Measurements from ENCODE around the genes SERPINB3 and DSEL.

GRCh38 chr18:62523542-62523663 lies 578 bp downstream of the ZCCHC2 start:
- PRO-cap, 2 experiments = peak in 2 of 2 experiments; most common plus-strand start chr18:62523598 (in 1); most common minus-strand start chr18:62523597 (in 2)

GRCh38 chr18:62550654-62551346 lies 28.0 kb downstream of the ZCCHC2 start:
- PRO-cap, 2 experiments = no peak in any of the 2 experiments

GRCh38 chr18:62576520-62577187 lies 53.8 kb downstream of the ZCCHC2 start:
- PRO-cap, 2 experiments = no peak in any of the 2 experiments

- PRO-cap, 2 experiments = no peak in any of the 2 experiments
Observed at GRCh38 chr18:62651013-62651430, 64.3 kb upstream of the PHLPP1 start.

DNA sequence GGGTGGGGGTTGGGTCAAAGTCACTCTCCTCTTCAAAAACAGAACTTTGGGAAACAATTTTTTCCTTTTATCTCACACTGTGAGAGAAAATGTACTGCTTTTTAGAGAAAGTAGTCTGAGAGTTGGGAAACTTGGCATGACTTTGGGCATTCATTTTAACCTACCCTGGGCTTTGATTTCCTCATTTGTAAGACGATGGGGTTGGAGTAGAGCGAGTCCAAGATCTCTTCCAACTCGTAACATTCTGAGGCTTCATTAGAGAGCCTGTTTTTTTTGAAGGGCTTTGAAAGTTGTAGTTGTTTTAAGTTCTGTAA lies 8.3 kb downstream of the PHLPP1 start:
- PRO-cap, 2 experiments = no peak in any of the 2 experiments

- PRO-cap, 2 experiments = no peak in any of the 2 experiments
Observed at GRCh38 chr18:62877331-62877968, 162.1 kb downstream of the PHLPP1 start.

DNA sequence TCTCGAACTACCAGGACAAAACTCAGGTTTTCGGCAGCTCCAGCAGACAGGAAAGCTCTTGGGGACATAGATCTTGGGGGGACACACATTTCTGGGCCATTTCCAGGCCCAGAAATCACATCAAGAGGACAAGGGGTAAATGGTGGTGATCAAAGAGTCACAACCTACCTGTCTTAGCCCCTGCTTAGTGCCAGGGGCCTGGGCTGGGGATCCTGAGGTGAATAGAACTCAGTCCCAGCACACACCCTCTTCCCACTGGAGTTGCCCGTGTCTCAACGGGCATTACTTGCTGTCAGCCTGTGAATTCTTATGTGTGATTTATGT lies 261.3 kb downstream of the BCL2 start:
- PRO-cap, 2 experiments = no peak in any of the 2 experiments

DNA sequence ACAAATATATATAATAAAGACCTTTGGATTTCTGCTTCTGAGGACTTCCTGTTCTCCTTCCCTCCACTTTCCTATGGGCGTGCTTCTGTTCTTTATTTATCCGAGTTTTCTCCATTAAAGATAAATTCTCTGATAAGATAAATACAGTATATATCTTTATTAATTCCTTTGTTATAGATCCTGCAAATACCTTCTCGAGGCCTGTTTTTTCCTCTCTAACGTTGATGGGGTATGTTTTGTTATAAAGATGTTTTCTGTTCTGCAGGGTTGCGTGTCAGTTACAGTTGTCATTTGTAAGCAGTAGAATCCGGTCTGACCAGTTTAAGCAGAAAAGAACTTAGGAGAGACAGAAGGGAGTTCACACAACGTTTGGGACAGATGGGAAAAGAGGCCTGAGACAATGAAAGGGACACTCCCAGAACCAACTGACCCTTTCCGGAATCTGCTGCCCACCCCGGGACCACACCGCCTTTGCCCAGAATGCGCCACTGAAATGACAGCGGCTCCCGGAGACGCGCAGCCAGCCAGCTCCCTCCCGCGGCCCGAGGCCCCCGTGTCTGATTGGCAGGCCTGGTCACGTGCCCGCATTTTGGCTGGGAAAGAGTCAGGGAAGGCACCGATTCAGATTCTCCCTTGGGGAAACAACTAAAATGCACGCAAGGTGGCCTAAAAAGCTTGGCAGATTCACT lies 244.7 kb downstream of the BCL2 start:
- PRO-cap, 2 experiments = peak in 2 of 2 experiments; most common minus-strand start position 534 of the sequence (in 2)

GRCh38 chr18:63137883-63138936 lies 181.4 kb downstream of the BCL2 start:
- PRO-cap, 2 experiments = no peak in any of the 2 experiments

DNA sequence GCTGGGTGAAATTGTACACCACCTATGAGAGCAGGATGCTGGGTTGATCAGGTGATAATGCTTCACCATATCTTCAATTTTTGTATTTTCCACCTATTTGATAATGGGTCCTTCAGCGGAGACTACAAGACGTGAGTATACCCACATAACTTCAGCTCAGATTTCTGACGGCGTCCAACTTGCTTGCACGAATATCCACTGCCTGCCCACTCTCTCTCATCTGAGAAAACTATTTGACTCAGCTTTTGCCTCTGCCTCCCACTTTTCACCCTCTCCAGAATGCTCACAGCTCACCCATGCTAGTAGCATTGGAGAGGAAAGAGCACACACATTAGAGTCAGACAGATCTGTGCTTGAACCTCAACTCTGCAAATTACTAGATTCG lies 166.8 kb downstream of the BCL2 start:
- PRO-cap, 2 experiments = no peak in any of the 2 experiments

- PRO-cap, 2 experiments = no peak in any of the 2 experiments
Observed at GRCh38 chr18:63161008-63161495, 158.5 kb downstream of the BCL2 start.

- PRO-cap, 2 experiments = no peak in any of the 2 experiments
Observed at GRCh38 chr18:63290037-63290862, 29.3 kb downstream of the BCL2 start.

DNA sequence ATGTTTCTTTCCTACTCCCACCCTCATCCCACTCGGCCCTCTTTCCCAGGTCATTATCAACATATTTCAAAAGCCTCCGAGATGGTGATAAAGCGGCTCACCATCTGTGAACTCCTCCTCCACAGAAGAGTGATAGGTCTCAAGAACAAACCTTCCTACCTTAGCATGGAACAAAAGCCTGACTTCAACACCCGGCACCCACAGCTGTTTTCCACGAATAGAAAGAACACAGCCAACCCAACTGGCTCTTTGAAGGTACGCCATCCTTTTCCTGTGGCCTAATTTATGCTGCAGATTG lies 28.8 kb downstream of the BCL2 start:
- PRO-cap, 2 experiments = no peak in any of the 2 experiments

DNA sequence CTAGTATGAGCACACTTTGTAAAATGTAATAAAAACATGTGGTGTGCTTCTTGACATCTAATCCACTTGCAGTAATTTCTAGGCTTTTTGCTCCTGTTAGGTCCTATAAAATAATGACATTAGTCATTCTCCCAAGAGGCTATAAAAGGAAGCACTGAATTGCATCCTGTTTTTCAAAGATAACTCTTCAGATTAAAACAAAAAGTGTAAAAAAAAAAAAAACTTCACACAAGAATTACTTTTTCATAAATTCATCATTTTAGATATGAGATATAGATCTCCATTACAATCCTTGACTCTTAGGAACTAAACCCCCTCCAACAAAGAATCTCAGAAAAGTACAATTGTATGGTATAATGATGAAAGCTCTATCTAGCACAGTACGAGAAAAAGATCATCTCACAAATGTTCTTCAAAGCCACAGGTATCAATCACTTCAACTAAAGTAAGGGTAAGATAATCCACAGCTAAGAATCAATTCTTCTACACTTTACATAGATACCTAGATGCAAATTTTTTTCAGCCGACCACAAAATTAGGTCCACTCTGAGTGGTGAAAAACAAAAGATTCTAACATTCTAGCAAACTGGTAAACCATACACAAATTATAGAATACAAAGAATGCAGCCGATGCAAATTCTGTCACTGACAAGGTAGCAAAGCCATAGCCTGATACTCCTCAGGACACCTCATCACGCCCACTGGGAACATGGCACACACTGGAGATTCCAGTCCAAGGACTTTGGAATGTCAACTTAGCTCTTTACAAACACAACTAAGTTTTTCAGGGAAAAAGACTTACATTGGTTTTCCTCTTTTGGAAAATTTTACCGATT lies 2.6 kb downstream of the BCL2 start:
- PRO-cap, 2 experiments = no peak in any of the 2 experiments

DNA sequence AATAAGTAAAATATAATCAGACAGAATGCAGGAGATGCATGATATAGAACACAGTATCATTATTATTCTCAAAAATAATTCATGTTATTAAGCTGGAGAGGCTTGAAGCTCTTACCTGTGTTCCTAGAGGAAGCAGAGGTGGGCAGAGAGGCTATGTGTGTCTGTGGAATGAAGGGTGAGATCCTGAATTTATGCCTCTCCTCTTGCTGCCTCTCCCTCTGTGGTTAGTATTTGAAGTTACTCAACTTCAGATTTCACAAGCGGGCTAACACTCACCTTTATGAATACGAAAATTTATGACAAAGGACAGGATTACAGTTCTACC lies at the start of gene SERPINB3:
SERPINB3 (minus strand) TSS at position 163 of the 325 bp plus-strand sequence.
- PRO-cap, 2 experiments = no peak in any of the 2 experiments

DNA sequence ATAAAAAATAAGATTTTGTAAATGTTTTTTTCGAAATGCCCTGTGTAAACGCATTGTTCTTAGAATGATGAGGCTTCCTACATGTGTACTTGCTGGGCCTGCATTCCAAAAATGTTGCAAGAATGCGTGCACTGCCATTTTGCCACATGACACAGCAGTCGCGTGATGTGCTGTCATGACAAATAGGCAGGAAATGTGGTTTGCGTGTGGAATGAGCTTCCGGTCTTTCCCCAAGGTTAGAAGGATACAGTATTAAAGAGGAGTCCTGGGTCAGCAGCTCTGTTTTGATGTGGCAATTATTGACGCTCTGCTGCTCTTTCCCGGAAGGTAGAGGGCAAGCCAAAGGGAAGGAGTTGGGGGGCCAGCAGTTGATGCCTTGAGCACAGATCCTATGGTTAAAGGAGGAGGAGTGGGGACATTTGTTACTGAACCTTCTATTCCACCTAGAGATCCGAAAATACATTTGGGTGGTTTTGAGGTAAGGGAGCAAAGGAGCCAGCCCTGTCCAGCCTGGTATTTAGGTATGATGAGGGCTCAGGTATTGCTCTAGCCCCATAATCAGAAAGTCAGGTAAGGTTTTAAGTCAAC lies 18.0 kb upstream of the SERPINB2 start:
- PRO-cap, 2 experiments = no peak in any of the 2 experiments

DNA sequence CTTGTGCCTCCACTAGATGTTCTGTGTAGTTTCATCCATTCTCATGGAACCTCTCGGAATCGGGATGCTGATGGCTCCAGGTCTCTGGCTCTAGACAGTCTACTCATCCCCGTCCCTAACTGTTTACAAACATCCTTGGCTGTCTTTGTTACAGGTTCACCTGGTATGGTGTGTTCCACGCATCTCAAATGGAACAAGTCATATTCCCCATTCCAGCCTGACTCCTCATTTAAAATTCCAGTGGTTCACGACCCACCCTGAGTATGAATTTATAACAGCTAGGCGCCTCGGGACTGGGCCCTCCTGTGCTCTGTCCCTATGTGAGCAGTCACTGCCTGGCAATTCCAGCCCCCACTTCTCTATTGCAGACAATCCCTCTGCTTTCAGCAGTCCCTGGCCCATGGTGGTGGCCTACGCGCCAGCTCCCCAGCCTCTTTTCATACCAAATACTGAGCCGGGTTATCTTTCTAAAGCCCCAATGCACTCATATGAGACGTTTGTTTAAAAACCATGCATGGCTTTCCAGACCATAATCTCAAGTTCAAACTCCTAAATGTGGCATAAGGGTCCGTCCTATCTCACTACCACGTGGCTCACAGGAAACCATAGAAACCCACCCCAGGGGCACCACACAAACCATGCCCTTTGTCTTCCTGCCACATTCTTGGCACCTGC lies 1.5 kb downstream of the SERPINB8 start:
- PRO-cap, 2 experiments = no peak in any of the 2 experiments

DNA sequence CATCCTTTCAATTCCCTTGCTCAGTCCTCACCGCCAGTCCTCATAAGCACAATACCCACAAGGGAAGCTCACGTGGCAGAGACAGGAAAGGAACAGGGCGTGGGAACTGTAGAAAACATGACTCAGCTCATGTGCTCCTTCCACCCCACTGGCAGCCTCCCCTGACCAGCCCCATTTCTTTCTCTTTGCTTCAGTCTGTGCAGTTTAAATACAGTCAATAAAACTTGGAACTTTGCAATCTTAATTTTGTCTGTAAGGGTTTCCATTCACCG lies 36.6 kb upstream of the CDH19 start:
- PRO-cap, 2 experiments = no peak in any of the 2 experiments

- PRO-cap, 2 experiments = peak in 2 of 2 experiments; most common minus-strand start chr18:67516720 (in 2)
Observed at GRCh38 chr18:67516460-67516824, at the start of gene DSEL. Gene DSEL (minus strand): TSS chr18:67516720.

- PRO-cap, 2 experiments = no peak in any of the 2 experiments
Observed at GRCh38 chr18:68803334-68803896, 5.5 kb downstream of the CCDC102B start.

All from psoas muscle (tissue), 2 donors.